ENCODE measurements around the genes SYPL1 and CCDC71L.

DNA sequence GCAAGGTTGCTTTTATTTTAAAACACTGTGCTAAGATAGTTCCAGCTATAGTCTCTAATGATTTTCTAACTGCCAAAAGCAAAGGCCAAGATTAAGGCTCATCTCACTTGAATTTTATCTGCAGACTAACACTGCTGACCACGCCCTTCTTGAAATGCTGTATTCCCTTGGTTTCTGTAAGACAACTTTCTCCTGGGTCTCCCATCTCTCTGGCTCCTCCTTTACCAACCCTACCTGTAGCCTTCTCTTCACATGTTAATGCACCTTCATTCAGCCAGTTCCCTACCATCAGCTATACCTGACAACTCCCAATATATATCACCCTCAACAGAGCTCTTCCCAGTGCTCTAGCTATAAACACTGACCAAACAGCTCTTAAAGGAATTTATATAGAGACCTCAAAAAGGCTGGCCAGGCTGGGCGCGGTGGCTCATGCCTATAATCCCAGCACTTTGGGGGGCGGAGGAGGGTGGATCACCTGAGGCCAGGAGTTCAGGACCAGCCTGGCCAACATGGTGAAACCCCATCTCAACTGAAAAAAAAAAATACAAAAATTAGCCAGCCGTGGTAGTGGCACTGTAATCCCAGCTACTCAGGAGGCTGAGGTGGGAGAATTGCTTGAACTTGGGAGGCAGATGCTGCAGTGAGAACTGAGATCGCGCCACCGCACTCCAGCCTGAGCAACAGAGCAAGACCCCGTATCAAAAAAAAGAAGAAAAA, 11.6 kb downstream of the SRPK2 start:
- PRO-cap, result no peak

- PRO-cap, result no peak
Observed at GRCh38 chr7:105520969-105521383, 1.1 kb downstream of the PUS7 start.

DNA sequence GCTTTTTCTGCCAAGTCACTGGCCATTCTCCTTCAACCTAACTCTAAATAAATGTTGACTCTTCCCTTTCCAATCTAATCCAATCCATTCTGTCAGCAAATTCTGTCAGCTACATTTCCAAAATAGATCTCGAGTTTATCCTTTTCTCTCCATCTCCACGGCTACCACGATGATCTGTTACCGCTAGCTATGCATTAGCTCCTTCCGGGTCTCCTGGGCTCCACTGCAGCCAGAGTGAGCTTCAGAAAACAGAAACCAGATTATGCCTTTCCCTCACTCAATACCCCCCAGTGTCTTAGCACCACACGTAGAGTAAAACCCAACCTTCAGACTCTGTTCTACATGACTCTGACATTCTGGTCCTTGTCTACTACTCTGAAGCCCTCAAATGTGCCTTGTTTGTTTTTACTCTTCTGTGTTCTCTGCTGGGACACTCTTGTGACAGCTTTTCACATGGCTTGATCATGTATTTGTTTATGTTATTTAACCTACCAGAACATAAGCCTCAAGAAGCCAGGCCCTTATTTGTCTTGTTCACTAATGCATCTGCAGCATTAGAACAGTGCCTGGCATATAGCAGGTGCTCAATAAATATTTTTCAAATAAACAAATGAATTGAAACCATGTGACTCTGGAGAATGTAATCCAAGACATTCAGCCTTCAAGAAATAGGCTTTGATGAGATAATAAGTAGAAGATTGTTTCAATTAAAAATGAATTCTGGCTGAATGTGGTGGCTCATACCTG, 98.7 kb downstream of the ATXN7L1 start:
- PRO-cap, result no peak

DNA sequence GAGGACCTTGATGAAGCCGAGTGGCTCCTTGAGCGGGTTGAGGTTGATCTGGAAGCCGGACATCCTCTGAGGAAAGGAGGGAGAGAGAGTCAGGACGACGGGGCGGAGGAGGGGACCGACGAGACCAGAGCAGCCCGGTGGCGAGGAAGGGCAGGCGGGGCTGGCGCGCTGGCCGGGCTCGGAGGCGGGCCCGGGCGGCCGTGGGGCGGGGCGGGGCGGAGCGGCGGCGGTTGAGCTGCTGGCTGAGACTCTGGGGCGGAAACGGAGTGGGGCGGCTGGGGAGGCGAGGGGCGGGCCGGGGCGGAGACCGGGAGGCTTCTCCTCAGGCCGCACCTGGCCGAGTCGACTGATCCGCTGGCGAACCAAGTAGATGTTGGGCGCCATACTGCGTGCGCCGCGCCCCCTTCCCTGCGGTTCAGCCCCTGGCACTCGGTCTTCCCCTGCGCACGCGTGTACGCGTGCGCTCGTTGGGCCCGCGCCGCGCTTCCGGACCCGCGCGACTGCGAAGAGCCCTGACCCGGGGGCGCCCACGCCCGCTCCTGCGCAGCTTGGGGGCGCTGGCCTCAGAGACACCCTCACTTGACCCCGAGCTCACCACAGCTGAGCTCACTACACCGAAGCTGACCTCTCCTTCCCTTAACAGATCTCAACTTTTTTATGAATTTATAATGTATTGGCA, at the start of gene SYPL1:
TSS of gene SYPL1 (minus strand) at position 167 of the 679 bp plus-strand sequence.
- PRO-cap, result bidirectional peak, plus-strand start at position 260 of the sequence, minus-strand start at position 136 of the sequence

GRCh38 chr7:106176340-106177186, 64.5 kb upstream of the SYPL1 start:
- PRO-cap, result no peak

DNA sequence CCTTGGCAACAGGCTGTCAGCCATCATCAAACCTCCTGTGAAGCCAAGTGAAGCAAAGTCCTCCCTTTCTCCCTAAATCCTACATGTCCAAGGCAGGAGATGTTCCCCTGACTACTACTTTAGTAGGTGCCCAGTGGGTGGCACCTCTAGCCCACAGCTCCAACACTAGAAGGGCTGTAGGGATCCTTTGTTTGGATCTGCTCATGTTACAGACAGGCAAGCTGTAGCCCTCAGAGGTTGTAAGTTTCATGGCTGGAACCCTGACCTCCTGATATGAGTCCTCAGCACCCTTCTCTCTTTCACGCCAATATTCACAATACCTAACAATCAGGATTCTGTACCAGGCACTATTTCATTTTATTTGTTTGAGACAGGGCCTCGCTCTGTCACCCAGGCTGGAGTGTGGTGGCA, 66.6 kb upstream of the SYPL1 start:
- PRO-cap, result no peak

- PRO-cap, result no peak
Observed at GRCh38 chr7:106263452-106264295, 21.1 kb downstream of the NAMPT start.

- PRO-cap, result no peak
Observed at GRCh38 chr7:106281773-106282076, 3.1 kb downstream of the NAMPT start.

DNA sequence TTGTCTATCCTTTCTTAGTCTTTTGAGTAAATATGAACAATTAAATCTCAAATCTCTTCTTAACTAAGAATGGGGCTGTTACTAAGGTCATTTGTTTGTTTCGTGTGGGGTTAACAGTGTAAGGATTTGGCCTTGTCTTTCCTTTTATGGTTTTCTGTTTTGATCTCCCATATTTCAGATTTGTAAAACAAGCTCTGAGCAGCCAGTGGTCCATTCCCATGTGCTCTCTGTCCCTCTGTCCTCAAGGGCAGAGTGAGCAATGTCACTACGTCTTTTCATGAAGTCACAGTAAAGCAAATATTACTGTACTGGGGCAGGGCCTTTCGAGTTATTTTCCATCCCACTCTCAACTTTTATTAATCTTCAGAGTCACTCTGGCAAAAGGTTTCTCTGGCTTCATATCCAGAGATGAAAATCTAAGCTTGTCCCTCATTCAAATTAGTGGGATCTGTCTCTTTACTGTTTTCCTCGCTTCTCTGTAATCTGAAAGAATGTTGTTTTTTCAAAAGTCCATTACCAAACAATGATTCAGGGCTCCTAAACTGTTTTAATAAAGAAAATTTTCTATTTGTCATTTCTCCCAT, 41.9 kb upstream of the NAMPT start:
- PRO-cap, result no peak

DNA sequence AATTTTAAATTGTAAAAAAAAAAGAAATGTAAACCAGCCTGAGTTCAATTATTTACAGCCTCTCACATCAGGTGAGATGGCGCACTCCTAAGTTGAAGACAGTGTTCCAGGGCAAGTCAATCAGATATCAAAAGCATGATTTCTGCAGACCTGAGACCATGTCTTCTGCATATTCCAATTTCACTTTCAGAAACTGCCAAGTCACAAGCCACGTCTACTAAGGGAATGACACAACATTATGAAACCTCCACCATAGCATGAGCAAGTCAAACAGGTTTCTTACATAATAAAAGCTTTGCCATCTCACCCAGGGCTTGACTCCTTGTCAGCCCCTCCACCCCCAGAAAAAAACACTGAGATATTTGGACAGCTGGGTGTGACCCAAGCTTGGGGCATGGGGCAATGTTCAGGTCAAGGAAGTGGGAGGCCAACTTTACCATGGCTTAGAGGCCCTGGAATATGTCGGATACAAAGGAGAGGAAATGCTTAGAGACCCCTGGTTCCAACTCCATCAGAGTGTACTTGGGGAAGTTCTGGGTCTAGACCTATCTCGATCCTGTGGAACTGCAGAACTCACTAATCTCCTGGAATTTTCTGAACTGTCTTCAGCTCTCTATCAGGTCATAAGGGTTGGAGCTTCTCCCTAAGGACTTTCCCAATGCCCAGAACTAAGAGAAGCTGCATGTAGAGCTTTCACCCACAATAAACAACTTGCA, 80.5 kb upstream of the NAMPT start:
- PRO-cap, result no peak

GRCh38 chr7:106418809-106419212, 134.0 kb upstream of the NAMPT start:
- PRO-cap, result no peak

DNA sequence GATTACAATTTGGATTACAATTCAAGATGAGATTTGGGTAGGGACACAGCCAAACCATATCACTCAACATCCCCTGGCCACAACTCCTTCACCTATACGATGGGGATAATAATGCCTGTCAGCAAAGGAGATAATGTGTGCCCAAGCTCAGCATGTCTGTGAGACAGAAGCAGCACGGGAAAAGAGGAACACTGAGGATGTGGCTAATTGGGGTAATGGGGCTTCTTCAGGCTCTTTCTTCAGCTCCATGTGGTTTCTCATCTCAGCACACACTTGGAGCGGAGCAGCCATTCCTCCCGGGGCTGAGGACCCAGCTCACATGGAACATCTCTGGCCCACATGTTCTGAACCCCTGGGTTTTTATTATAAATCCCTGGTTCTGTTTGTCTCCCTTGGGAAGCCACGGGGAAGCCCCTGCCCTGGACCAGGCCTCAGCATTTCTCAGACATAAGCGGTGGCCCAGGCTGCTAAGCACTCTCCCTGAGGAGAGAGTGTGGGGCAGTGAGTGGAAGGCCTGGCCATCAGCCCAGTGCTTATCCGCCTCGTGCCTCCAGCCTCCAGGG, 136.0 kb upstream of the NAMPT start:
- PRO-cap, result no peak

GRCh38 chr7:106484475-106484846, 176.5 kb downstream of the CCDC71L start:
- PRO-cap, result no peak

- PRO-cap, result bidirectional peak, plus-strand start at chr7:106660632, minus-strand start at chr7:106660637; bidirectional peak, plus-strand start at chr7:106661279, minus-strand start at chr7:106661158
Observed at GRCh38 chr7:106660547-106661364, at the start of gene CCDC71L. Gene CCDC71L, minus strand, starts transcription at chr7:106661158.

- PRO-cap, result no peak
Observed at GRCh38 chr7:106770034-106770359, 95.1 kb upstream of the PIK3CG start.

DNA sequence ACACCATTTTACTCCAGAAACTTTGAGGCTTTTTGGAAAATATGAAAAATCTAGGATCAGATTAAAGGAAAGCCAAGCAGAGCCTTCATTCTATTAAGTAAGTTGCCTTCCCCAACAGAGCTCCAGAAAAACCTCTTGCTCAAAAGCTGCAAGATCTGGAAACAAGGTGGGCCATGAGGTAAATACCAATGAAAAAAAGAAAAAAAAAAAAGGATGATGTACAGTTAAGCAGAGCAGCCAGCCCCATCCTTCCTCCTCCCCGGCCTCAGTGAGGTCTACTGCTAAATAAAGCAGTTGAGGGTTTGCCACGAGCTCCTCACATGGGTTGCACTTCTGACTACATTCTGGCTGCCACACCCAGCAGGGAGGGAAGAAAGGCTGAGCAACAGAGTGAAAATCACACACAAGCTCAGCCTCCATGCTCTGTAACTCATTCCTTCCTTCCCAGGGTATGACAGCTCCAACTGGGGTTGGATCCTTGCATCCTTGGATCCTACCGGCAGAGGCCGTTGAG, 53.2 kb upstream of the PIK3CG start:
- PRO-cap, result no peak

DNA sequence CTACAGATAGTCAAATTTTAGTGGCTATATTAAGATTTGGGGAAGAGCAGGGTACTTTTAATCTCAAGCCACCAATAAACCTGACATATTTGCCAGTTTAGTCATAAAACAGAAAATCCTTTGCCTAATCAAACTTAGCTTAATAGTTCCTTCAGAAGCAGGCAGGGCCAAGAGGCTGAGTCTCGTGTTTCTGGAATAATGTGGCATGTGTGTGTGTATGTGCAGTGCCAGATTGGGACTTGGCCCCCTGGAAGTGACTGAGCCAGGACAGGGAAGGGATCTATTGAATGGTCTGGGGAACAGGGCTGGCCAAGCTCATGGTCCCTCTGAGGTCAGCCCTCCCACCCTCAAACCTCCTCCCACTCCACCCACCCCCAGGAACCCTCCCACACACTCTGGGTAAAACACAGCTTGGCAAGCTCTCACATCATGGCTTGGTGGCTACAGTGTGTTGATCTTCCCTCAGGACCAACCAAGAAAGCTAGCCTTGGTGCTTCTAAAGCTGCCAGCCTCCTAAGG, 1.6 kb upstream of the PIK3CG start:
- PRO-cap, result no peak

- PRO-cap, result no peak
Observed at GRCh38 chr7:107156921-107157604, 11.7 kb upstream of the HBP1 start.

DNA sequence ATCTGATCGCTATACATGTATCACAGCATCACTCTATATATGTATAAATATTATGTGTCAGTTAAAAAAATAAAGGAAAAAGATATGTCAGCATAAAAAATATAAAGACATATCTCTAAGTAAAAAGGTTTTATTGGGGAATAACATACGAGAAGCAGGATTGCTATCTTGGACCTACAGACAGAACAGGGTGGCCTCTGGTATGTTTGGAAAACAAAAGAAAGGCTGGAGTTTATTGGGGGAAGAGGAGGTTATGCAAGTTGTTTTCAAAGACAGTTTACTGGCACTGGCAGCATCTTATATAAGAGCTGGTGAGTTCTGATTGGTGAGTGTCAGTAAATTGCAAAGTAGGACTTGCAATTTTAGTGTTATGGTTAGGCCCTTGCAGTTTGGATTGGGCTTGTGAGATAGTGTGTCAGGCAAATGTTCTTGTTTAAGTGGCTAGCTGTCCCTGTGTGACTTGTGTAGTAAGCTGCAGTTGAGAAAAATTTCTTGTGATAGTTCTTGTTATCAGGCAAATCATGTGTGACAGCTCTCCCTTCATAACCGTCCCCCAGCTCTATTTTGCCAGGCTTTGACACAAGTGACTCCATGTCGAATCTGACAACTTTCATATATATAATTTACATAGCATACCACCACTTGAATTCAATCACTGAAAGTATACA, 118.2 kb downstream of the HBP1 start:
- PRO-cap, result no peak

DNA sequence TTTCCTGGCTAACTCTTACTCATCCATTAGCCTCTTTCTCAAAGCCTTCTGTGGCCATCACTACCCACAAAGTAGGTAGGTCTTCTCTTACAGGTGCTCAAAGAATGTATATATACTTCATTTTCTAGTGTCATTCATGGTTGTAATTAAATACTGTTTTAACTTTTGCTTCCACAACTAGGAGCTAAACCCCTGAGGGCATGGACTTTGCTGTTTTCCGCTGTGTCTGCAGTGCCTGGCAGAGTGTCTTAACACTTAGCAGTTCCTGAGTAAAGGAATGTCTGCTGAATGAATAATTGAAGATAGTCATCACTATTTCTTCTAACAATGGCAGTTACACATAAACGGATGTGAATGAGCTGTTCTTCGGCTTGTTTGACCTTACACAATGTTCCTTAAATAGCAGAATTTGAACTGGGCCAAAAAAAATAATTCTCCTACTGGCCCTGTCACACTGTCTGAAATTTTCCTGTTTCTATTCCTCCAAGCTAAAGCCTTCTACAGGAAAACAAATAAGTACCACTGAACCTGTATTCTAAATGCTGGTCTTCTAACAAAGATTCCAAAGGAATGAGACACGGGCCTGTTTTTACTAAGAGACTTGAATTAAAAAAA, 15.2 kb downstream of the BCAP29 start:
- PRO-cap, result no peak